Epithelial cell of prostate (primary cell): ENCODE results near the genes RALGAPB and ADIG.

- RRBS, result no CpG with 5 or more reads among the region's 4 CpGs
These were observed 21.4 kb downstream of the TGM2 start for GRCh38 chr20:38143704-38143982.

DNA sequence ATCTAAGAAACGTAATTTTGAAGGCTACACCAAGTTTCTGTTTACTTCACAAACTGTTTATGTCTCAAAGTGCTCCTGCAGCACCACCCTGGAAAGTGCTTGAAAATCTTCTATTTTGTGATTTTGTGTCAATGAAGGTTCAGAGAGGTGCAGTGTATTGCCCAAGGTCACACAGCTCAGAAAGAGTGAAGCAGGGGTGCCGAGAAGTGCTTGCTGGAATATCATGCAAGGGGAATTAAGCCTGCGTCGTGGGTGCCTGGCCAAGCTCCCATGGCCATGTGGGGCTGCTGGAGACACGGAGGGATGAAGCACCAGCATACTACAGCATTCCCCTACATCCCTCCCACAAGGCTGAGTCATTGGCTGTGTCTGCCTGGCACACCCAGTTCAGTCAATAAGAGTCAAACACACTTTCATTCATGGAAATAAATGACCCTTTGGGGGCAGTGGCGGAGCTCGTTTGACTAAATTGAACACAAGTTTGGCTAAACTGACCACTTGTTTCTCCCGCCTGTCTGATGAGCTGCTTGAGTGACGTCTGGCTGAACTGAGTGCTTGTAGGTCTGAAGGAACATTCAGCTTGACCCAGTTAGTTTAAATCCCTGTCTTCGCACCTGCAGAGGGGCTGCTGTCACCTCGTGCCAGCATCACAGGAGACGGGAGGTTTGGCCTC lies 8.2 kb upstream of the TGM2 start:
- RRBS, result no CpG with 5 or more reads among the region's 12 CpGs

- RRBS, result no CpG with 5 or more reads among the region's 3 CpGs
These were observed 43.9 kb upstream of the TGM2 start for GRCh38 chr20:38208945-38209337.

- RRBS, result 82% methylated on average over 3 of the region's 20 CpGs
These were observed 8.0 kb downstream of the KIAA1755 start for GRCh38 chr20:38252297-38253272.

- RRBS, result no CpG with 5 or more reads among the region's 5 CpGs
These were observed 3.9 kb upstream of the BPI start for GRCh38 chr20:38300126-38300419.

GRCh38 chr20:38347650-38347917 lies 1.3 kb downstream of the LBP start:
- RRBS, result no CpG with 5 or more reads among the region's 2 CpGs

GRCh38 chr20:38353116-38353852 lies 7.0 kb downstream of the LBP start:
- RRBS, result no CpG with 5 or more reads among the region's 9 CpGs

DNA sequence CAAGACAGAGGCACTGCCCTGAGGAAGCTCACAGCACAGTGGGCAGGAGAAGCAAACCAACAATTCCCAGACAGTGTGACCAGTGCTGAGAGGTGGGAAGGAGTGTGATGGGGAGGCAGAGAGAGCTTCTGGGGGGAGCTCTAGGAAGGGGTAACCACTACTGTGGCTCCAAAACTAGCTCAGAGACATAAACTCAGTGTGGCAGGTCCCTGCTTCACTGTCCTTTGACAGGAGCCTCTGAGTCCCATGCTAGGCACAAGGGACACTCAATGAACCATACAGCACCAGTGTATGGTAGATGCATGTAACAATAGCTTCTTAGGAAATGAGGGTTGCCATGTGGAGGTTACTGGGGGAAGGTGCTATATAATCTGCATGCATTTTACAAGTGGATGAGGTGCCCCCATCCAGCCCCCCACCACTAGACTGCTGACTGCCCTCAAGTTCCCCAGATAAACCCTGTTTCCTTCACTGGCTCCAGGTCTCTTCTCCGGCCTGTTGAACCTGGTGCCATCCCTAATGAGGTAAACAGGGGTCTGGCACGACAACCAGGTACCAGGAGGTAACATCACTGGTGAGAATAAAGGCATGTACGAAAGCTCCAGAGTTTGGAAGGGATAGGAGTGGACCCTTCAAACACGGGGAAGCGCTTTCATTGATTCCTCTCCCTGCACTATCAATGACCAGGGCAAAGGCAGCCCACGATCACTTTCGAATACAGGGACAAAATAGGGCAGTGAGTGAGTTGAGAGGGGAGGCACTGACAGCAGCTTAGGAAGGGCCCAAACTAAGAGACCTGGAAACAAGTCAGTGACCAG lies 47.8 kb upstream of the RALGAPB start:
- RRBS, result no CpG with 5 or more reads among the region's 7 CpGs

DNA sequence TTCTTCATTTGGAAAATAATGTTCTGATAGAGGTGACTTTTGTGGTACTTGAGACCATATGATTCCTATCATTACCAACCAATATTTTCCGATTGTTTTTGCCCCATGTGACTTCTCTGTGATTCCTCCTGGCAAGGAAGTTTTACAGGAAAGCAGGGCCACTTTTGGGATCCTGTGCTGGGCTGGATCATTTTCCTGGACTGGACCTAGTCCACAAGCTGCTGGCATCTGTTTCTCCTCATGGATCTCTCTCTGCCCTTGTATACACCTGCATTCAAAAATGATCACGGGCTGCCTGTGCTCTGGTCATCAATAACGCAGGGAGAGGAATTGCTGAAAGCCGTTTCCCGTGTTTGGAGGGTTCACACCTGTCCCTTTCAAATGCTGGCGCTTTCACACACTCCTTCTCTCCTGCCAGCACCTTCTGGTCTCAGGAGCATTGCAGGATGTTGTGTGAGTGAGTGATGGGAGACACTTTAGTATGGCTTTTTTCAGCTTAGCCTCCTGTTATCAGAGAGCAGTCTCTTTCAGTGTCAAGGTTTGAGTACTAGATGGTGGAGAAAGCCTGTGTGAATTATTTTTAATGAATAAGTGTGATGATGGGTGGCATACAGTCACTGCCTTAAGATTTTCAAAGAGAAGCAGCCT lies 23.4 kb upstream of the RALGAPB start:
- RRBS, result no CpG with 5 or more reads among the region's 6 CpGs

DNA sequence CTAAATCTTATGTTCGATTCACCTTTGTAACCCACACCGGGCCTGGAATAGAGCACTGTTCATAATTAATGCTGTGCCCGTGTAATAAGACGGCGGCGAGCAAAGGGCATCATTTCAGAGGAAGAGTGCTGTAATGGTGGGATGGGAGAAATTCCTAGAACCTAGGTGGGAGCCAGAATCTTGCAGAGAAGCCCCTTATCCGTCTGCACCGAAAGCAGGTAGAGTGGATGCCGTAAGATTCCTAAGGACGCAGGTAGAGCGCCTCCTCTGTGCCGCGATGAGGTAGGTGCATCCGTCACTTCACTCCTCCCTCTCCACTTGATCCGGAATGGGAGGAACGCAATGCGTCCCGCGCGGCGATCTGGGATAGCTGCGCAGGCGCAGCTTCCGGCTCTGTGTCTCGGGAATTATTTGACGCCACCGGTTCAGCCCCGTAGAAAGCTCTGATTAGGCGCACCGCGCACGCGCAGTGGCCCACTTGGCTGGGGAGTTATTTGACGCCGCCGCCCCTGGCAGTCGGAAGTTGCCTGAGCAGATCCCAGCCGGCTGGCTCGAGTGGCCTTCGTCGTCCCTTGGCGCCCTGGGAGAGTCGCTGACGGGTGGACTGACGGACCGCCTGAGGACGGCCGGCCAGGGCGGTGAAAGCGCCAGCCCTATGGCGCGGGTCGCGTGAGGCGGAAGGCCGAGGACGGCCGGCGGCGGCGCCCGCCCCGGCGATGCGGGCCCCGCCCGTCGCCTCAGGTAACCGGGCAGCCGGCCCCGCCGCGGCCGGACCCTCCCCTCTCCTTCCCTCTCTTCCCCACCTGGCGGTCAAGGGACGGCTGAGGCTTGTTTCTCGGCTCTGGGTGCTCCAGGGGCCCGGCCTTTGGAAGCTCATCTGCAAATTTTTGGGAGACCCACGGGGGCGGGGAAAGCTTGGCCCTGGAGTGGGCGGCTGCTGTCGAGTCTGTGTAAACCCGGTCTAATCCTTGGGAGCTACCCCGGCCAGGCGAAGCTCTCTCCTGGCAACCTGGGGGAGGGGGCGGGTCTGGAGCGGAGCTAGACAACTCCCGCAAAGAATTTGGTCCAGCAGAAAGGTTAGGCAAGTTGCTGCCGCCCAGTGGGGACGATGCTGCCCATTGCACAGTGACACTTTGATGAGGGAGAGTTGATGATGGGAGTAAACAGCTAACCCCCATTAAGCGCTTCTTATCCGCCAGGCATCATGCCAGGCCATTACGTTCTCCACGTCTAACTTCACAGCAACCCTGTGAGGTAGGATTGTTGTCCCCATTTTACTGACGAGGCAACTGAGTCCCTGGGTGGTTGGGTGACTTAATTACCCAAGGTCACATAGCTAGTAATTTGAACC lies at the start of gene RALGAPB:
Gene RALGAPB (plus strand): TSS at position 515 of the 1,351 bp plus-strand sequence.
- RRBS, result 1% methylated on average over 35 of the region's 95 CpGs

- RRBS, result no CpG with 5 or more reads among the region's 2 CpGs
These were observed 3.7 kb upstream of the ADIG start for GRCh38 chr20:38577264-38577636.

GRCh38 chr20:38580774-38581338 lies at the start of gene ADIG:
Gene ADIG (plus strand): TSS chr20:38581197.
- RRBS, result no CpG with 5 or more reads among the region's 5 CpGs

GRCh38 chr20:38601515-38602013 lies 20.6 kb downstream of the ADIG start:
- RRBS, result no CpG with 5 or more reads among the region's 25 CpGs

DNA sequence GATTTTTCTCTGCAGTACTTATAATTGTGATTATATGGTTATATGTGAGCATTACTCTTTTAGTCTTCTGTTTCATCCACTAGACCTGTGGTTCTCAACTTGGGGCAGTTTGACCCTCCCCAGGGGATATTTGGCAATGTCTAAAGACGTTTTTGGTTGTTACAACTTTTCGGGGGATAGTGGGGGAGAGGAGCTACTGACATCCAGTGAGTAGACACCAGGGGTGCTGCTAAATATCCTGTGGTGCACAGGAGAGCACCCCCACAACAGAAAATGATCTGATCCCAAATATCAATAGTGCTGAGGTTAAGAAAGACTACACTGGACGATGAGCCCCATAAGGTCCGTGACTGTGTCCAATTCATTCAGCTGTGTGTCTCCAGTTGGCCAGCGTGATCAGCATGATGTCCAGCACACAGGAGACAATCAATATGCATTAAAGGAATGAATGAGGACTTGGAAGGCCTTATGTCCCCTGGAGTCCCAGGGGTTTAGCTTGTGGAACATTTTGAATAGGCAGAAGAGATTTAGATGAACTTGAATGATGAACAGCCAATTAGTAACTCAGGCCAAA lies 6.2 kb downstream of the PPP1R16B start:
- RRBS, result no CpG with 5 or more reads among the region's 5 CpGs

DNA sequence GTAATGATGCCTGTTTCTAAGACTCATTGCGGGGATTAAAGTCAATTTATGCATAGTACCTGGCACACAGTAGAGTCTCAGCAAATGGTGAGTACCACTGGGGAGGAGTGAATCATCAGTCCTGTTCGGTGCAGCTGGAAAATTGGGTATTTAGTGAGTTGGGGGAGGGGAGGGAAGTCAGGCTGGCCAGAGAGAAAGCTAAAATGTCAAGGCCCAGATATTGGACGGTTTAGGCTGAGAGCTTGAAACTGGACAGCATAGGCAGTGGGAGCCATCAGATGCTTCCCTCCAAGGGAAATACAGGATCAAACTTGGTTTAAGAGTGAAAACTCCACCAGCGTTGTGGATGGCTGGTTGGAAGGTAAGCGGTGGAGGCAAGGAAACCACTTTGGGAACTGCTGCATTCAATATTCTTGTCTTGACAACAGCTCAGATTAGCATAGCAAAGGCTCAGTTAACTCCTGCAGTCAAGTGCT lies 12.8 kb downstream of the PPP1R16B start:
- RRBS, result no CpG with 5 or more reads among the region's 5 CpGs

- RRBS, result 1% methylated on average over 10 of the region's 35 CpGs
These were observed 32.3 kb upstream of the FAM83D start for GRCh38 chr20:38893837-38894465.

- RRBS, result no CpG with 5 or more reads among the region's 9 CpGs
These were observed 116.5 kb downstream of the DHX35 start for GRCh38 chr20:39078628-39079002.

GRCh38 chr20:39986180-39986535 lies 702.9 kb downstream of the MAFB start:
- RRBS, result no CpG with 5 or more reads among the region's 1 CpG

DNA sequence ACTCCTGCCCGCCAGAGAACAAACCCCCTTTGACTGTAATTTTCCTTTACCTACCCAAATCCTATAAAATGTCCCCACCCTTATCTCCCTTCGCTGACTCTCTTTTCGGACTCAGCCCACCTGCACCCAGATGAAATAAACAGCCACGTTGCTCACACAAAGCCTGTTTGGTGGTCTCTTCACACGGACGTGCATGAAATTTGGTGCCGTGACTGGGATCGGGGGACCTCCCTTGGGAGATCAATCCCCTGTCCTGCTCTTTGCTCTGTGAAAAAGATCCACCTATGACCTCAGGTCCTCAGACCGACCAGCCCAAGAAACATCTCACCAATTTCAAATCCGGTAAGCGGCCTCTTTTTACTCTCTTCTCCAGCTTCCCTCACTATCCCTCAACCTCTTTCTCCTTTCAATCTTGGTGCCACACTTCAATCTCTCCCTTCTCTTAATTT lies 419.7 kb downstream of the MAFB start:
- RRBS, result no CpG with 5 or more reads among the region's 11 CpGs